Fallopian tube (tissue), 1 donor: Measurements from ENCODE around the gene TM4SF18.

DNA sequence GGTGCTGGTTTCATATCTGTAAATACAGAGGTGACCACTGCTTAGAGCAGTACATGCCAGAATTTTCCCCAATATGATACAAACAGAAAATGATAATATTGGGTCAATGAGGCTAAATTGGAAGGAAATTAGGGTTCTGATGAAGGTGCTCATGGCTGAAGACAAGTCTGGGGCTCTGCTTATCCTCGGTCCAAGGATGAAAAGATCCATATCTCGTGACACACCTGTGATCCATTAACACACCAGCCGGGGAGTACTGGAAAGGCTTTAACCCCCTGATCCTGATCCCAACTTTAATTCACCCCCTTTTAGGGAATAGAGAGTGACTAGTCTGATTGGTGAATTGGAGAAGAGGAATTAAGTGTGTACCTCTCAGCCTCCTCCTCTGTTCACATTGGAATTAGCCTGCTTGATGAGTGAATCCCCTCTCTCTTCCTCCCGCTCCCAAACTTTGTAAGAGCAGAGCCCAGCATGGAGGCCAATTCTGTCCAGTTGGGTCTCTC lies 35.1 kb downstream of the SLC9A9 start:
- PRO-cap = no peak

DNA sequence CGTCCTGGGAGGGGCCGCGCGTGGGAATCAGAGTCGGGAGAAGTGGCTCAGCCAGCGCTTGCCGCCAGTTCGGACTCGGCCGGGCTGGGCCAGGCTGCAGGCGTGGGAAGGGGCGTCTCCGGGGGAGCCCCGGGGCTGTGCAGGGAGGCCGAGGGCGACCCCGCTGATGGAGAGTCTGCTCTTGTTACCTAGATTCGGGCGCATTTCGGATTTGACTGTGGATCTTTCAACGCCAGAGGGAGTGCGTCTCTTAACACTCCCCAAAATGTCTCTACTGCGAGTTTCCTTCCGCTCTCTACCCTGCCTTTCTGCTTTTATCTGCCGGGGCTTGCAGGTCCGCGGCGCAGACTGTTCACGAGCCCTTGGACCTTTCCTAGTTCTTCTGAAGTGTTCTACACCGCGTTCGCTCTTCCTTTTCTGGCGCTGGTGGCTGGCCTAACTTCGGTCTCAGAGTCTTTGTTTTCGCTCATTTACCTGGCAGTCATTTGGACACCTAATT lies 1.4 kb downstream of the DIPK2A start:
- PRO-cap = bidirectional peak, plus-strand start at position 67 of the sequence, minus-strand start outside the sequence; bidirectional peak, plus-strand start at position 344 of the sequence, minus-strand start at position 206 of the sequence

GRCh38 chr3:146152546-146153449 lies 8.2 kb downstream of the PLOD2 start:
- PRO-cap = bidirectional peak, plus-strand start at chr3:146152959, minus-strand start at chr3:146152880

- PRO-cap = no peak
Measured at GRCh38 chr3:146158573-146158949, 2.4 kb downstream of the PLOD2 start.

DNA sequence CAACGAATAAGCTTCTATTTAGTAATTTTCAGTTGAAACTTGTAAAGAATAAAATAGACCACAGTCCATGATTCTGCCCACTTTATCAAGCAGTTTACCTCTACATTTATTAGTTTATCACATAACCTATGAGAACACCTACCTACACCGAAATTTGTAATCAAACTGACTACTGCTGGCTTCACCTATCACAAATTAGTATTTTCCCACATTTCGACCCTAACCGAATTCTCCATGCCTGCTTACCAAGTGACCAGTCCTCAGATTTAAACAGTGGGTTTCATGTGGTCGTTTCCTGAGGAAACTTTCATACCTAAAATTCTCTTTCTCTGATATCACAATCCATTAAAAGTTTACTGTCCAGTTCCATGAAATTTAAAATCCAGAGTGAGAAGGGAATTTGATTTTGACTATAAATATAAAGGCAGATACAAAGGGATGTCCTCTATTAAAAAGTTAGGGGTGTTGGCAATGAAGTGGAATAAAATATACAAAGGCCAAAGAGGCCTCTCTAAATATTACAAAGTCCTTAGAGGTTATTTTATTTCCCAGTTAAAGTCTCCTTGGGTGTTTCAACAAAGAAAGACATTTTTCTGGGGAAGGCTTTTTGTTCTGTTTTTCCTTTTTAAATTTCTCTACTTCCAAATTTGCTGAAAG lies 1.9 kb downstream of the PLOD2 start:
- PRO-cap = no peak

DNA sequence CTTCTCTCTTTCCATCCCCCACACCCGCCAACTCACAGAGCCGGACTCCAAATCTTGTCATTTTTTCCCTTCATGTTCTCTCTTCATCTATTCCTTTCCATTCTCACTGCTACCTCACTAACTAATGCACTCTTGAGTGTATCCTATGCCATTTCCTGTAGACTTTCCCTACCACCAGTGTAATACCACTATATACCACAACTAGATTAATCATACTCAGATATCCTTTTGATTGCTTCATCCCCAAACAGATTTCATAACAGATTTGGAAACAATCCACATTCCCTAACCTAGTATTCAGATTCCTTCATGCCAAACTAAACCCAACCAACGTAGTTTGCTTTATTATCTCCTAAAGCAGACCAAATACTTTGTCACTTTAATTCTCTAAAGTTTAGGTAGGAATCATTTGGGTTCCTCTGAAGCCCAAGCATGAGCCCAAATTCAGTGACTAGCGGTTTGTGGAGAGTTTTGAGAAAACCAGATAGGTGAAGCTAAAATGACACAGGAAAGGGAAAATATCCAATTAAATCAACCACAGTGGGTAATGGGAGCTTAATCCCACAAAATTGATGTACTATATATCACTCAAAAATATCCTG lies 2.7 kb upstream of the PLOD2 start:
- PRO-cap = unidirectional peak, minus-strand start at position 166 of the sequence

- PRO-cap = no peak
Measured at GRCh38 chr3:146221294-146221608, 29.7 kb downstream of the PLSCR4 start.

- PRO-cap = no peak
Measured at GRCh38 chr3:147406630-147407125, 335 bp upstream of the ZIC4 start.

DNA sequence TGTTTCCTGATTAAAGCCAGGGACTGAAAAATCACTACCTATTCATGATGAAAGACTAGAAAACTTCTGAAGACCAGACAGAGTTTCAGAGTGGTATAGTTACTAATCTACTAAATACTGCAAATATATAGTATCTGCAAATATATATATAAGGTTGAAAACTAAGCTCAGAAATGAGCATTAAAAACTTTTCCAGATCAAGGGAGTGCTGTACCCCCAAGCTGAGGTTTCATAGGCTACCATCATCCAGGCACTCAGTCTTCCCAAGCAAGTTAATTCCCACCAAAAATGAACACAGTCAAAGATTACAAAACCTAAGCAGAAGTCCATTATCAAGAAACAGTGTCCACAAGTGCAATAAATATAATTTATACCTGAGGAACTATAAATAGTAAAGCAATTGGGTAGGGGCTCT lies 37.4 kb downstream of the AGTR1 start:
- PRO-cap = no peak

- PRO-cap = no peak
Measured at GRCh38 chr3:148737052-148737307, 39.3 kb downstream of the AGTR1 start.

DNA sequence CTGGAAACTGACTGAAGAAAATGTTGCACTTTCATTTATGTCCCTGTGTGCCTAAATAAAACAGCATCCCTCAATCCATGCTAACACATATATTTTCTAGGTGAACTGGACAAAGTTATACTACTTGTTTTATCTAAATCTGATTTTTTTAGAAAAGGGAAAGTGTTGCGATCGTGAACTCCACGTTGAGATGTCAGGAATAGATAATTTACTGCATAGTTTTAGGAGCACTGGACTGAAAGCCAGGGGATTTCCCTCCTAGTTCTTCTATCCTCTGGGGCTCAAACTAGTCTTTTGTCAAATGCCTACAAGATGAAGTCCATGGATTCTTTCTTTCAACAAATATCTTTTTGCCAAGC lies 679 bp upstream of the HPS3 start:
- PRO-cap = no peak

GRCh38 chr3:149277552-149277907 lies 55.9 kb upstream of the CP start:
- PRO-cap = no peak

DNA sequence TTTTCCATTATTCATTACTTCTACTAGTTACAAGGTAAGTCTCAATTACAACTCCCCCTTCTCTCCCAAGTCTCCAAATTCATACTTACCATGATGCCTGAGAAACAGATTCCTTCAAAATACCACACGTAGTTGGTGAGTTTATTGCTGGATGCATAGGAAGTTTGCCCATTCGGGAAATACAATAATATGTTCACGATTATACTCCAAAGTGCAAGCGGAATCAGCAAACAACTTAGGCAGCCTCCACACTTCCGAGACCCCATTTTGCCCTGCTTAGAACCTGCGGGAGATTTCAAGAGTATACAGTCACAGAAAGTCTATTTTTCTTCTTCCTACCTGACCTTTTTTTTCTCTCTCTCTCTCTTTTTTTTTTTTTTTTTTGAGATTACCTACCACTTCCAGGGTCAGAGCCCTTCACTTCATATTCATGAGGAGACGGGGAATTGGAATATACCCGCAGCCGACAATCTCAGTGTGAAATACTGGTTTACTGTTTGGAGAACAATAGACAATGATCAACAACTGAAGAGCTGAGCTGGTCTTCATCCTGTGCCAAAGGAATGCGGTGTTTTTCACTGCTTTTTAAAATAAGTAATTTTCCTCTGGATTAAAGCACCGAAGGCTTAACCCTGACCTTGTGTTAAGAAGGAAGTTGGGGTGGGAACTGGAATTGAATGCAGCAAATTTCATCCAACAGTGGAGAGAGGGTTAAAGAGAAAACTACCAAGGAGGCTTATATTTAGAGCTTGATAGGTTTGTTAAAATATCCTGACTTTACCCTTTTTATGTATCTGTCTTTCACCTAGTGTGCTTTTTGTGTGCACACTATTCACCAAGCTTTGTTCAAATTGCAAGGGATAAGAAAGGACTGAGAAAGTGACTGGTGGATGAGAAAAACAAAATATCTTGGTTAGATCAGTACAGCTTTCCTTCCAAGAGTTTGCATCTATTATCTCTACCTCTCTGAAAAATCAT lies at the start of gene TM4SF18:
TM4SF18 (minus strand) TSS at position 520 of the 978 bp plus-strand sequence.
- PRO-cap = no peak

- PRO-cap = no peak
Measured at GRCh38 chr3:149390640-149391300, 13.3 kb upstream of the TM4SF1 start.

- PRO-cap = no peak
Measured at GRCh38 chr3:149393514-149393713, 16.0 kb upstream of the TM4SF1 start.

- PRO-cap = no peak
Measured at GRCh38 chr3:149494117-149494528, 19.6 kb downstream of the TM4SF4 start.

DNA sequence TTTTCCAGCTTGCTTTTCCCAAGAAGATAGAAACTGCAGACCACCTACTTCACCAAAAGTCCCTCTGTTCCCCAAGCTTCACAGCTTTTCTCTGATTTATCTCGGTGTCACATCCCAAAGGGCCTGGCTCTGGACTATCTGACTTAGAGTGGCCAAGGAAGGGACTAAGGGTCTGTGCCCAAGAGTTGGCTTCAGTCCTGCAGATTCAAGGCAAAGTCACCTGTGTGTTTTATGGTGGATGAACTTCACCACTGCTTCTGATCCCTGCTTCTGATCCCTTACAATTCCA lies 1.5 kb downstream of the WWTR1 start:
- PRO-cap = no peak

- PRO-cap = unidirectional peak, minus-strand start at chr3:149813709; bidirectional peak, plus-strand start at chr3:149814188, minus-strand start at chr3:149813983
Measured at GRCh38 chr3:149813319-149814293, 591 bp downstream of the RNF13 start.

DNA sequence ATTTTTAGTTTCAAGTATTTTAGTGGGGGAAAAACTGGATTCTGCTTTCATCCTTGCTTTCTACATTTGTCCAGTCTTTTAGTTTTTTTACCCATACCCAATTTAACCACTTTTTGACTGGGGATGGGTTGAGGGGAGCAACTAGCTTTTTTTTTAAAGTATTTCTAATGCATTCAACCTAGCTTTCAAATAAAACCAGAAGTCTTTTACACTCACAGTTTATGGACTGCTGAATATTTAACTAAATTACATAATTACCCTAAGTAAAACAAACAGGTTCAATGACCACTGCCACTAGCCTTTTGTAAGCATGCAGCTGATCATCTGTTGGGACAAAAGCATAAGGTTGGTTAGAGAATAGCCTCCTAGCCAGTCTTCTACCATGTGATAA lies 13.4 kb downstream of the PFN2 start:
- PRO-cap = no peak

DNA sequence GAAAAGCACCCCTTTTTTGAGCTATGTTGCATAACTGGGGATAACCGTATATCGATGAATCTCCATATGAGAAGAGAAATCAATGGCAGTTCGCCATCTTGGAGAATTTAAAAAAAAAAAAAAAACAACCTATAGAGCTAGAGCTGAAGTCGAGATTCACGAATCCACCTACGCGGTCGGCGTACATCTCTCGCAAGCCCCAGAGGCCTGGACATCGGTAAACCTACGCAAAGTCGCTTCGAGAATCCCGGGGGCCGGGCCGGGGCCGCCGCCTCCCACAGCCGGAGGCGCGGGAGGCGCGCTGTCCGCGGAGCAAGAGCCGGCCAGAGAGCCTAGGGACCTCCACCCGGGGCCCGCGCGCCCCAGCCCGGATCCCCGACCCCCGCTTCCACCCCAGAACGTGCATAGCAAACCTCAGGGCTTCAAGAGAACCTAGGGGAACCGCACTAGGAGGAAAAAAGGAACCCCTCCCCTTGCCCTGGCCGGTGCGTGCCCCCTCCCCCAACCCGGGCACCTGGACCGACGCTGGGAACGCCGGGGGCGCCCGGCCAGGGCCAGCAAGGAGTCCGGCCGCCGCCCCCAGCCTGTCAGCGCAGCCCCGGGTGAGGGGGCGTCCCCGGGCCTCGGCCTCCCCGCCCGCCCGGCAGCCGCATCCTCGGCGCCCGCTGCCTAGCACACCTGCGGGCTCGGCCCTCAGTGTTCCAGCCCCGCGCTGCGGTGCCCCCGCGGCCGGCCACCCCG lies 584 bp downstream of the PFN2 start:
- PRO-cap = unidirectional peak, plus-strand start at position 230 of the sequence